ENCODE data around the gene CD55.

GRCh38 chr1:206963643-206964239 lies 6.5 kb downstream of the FCAMR start:
- PRO-cap = no peak

- PRO-cap = bidirectional peak, plus-strand start at chr1:207020324, minus-strand start at chr1:207020199
Observed at GRCh38 chr1:207020120-207020513, 12.4 kb downstream of the C1orf116 start.

- PRO-cap = bidirectional peak, plus-strand start at chr1:207030576, minus-strand start at chr1:207030486; bidirectional peak, plus-strand start at chr1:207030939, minus-strand start at chr1:207030675
Observed at GRCh38 chr1:207030401-207030788, 2.2 kb downstream of the C1orf116 start.

GRCh38 chr1:207042841-207043664 lies 8.0 kb downstream of the YOD1 start:
- PRO-cap = no peak

GRCh38 chr1:207054345-207055260 lies 1.5 kb downstream of the PFKFB2 start:
- PRO-cap = no peak

GRCh38 chr1:207067107-207068541 lies 14.5 kb downstream of the PFKFB2 start:
- PRO-cap = unidirectional peak, plus-strand start at chr1:207067380; unidirectional peak, minus-strand start at chr1:207067864

- PRO-cap = no peak
Observed at GRCh38 chr1:207089852-207090375, 1.3 kb downstream of the C4BPB start.

- PRO-cap = no peak
Observed at GRCh38 chr1:207104644-207104908, 543 bp downstream of the C4BPA start.

DNA sequence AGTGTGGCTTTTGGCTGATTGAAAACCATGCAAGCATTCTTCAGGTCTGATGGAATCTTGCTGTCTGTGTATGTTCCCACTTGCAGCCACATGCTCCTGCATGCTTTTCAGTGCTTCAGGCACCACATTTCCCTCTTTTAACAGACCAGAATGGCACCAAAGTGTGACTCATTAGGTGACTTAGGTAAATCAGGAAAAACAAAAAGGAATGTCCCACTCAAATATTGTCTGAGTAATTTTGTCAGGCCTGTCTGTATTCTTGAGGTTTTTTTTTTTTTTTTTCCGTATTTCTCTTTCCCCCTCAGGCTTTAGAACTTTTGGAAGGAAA lies 80.7 kb upstream of the CD55 start:
- PRO-cap = no peak

DNA sequence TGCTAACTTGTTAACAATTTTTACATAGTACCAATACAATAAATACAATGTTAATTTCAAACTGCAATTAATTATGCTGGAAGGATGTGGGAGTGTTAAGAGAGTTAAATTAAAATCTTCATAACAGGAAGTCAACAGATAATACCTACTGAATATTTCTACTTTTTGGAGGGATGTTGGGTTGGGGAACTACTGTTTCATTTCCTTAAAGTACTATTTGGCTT lies 12.7 kb upstream of the CD55 start:
- PRO-cap = no peak

GRCh38 chr1:207316558-207317315 lies 4.7 kb upstream of the CD55 start:
- PRO-cap = no peak

GRCh38 chr1:207321149-207321387 lies 410 bp upstream of the CD55 start:
- PRO-cap = bidirectional peak, plus-strand start at chr1:207321186, minus-strand start at chr1:207321070; bidirectional peak, plus-strand start at chr1:207321753, minus-strand start at chr1:207321310

DNA sequence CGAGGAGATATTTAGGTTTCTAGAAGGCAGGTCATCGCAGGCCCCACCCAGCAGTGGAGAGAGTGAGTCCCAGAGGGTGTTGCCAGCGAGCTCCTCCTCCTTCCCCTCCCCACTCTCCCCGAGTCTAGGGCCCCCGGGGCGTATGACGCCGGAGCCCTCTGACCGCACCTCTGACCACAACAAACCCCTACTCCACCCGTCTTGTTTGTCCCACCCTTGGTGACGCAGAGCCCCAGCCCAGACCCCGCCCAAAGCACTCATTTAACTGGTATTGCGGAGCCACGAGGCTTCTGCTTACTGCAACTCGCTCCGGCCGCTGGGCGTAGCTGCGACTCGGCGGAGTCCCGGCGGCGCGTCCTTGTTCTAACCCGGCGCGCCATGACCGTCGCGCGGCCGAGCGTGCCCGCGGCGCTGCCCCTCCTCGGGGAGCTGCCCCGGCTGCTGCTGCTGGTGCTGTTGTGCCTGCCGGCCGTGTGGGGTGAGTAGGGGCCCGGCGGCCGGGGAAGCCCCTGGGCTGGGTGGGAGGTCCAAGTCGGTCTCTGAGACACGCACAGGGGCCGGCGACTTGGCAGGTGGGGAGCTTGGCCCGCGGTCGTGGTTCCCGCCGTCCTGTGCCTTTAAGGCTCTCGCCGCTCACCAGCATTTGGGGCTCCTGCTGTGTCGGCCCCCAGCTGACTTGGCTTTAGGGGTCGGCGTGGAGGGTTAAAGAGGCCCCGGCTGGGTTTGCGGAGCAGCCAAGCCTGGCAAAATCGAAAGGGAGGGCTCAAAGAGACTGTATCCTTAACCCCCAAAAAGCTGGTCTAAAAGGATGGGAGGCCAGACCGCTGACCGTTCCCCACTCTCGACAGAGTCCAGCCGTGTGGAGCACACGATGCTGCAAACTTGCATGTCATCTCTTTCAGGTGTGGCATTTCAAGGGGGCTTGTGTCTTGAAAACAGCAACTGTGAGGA lies at the start of gene CD55:
Gene CD55, plus strand, starts transcription at position 291 of the 951 bp plus-strand sequence.
- PRO-cap = bidirectional peak, plus-strand start at position 366 of the sequence, minus-strand start outside the sequence

DNA sequence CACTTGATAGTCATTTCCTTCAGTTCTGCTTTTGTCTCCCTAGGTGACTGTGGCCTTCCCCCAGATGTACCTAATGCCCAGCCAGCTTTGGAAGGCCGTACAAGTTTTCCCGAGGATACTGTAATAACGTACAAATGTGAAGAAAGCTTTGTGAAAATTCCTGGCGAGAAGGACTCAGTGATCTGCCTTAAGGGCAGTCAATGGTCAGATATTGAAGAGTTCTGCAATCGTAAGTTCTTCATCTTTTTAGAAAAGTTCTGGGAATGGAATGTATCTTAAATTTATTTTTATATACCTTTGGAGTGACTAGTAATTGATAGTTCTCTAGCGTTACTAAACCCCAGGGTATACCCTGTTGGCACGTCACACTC lies 846 bp downstream of the CD55 start:
- PRO-cap = no peak

DNA sequence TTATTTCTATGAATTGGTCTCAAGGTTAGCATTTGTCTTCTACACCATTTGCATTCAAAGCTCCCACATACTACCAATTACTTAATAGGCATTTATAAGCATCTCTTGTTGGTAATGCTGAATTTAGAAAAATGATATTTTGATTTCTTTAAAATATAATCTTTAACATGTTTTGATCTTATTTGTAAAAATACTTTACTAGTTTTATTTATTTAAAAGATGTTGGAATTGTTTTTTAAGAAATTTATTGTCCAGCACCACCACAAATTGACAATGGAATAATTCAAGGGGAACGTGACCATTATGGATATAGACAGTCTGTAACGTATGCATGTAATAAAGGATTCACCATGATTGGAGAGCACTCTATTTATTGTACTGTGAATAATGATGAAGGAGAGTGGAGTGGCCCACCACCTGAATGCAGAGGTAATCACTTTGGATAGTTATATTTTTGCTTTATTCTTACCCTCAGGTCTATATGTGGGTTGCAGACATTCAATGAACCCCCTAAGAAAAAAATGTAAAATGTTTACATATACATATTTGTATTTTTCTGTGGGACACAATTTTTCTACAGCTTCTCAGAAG lies 9.5 kb downstream of the CD55 start:
- PRO-cap = no peak

- PRO-cap = no peak
Observed at GRCh38 chr1:207331831-207332304, 10.4 kb downstream of the CD55 start.

DNA sequence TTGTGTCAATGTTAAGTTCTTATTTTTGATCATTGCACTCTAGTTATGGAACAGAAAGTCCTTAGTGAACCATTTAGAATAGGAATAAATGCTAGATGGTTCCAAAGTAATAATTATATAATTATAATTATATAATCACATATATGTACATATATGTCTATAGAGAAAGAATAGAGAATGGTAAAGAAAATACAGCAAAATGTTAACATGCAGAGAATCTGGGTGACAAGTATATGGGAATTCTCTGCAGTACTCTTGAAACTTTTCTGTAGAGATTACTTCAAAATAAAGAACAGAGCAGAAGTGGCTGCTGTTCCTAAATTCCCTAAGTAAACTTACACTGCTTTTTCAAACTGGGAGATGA lies 577 bp upstream of the CR2 start:
- PRO-cap = no peak

DNA sequence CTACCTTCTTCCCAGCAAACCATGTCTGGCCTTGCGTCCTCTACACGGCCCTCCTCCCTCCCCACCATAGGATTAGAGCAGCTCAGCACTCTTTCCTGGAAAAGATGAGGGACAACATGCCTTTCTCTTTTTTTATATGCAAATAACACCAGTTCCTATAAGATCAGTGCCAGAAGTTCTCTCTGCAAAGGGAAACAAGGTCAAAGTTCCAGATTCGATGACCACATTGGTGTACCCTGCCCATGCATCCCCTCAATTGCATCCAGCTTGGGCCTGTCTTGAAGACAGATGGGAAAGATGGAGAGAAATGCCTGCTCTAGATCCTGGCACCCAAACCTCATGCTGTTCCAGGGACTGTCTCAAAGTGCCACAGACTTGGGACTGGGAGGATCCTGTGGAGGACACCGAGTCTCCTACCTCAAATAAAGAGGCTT lies 57.2 kb downstream of the CD46 start:
- PRO-cap = no peak

DNA sequence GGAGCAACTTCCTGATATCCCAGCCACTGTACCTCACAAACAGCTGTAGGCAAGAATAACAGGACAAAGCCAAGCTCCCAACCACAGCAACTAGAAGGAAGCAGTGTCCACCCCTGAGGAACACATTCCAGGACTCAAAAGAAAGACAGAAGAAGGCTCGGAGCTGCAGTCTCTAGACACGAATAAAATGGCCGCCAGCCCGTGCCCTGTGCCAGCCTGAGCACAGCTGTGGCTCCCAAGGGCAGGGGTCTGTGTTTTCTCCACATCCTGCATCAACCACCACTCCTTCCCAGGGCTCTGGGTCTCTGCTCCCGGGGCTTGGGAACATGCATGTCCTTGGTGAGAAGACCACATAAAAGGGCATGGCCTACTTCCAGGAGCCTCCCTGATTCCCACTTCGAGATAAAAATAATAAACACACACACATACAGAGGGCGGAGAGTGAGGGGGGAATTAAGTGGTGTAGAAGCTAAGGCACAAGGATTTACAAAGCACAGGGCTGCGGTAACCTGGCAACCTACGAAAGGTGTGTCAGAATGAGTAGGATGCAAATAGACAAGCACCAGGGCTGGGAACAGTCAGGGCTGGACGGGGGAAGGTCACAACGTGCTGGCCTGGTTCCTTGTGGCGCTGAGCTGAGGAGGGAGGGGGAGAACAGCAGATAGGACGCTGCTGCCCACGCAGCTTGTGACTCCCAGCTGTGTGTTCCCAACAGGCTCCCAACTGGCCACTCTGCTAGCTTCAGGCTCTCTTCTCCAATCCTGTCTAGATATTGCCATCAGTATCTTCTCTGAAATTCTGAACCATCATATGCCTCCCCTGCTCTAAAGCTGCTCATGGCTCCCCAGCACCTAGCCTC lies 72.6 kb downstream of the CD34 start:
- PRO-cap = unidirectional peak, plus-strand start at position 581 of the sequence

GRCh38 chr1:207869758-207870201 lies 41.1 kb downstream of the CD34 start:
- PRO-cap = no peak

All from ileum (tissue), 1 donor.